Colon Carcinoma Metastatic in the Lung (tissue), 2 donors: ENCODE results near the genes THAP10 and ARIH1.

- PRO-cap, 2 experiments = no peak in any of the 2 experiments
Measured at GRCh38 chr15:70762330-70763054, 866 bp downstream of the UACA start.

- PRO-cap, 2 experiments = peak in 2 of 2 experiments; most common plus-strand start chr15:70892692 (in 2); most common minus-strand start chr15:70892380 (in 1)
Measured at GRCh38 chr15:70891899-70892962, at the start of gene THAP10. THAP10 (minus strand) TSS chr15:70892433.

DNA sequence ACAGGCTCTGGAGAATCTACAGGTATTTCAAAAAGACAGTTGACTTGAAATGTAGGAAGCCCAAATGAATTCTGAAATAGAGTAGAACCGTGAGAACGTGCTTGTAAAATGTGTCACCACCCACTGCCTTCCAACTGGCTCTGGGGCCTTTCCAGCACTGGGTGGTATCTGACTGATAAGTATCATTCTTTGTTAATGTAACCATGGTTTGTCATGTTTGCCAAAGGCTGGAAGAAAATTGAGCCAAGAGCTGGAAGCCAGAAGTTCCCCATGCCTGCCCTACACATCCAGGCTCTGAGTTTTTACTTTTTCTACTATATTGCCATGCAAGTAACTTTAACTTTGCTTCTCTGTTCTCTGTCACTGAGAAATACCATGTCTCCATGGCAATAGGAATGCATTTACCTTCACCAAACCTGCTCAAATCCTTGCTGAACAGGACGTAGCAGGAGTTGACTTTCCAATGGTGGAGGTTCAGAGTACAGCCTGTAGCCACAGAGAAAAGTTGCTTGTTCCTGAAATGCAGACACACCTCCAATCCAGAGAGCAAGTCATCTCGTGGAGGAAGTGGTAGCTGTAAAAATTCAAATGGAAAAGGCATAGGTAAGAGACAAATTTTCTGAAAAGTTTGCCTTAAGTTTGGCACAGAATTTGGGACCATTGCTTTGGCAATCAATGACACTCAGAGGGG is 35.7 kb upstream of the THSD4 start:
- PRO-cap, 2 experiments = peak in 1 of 2 experiments; most common plus-strand start position 223 of the sequence (in 1); most common minus-strand start position 422 of the sequence (in 1)

DNA sequence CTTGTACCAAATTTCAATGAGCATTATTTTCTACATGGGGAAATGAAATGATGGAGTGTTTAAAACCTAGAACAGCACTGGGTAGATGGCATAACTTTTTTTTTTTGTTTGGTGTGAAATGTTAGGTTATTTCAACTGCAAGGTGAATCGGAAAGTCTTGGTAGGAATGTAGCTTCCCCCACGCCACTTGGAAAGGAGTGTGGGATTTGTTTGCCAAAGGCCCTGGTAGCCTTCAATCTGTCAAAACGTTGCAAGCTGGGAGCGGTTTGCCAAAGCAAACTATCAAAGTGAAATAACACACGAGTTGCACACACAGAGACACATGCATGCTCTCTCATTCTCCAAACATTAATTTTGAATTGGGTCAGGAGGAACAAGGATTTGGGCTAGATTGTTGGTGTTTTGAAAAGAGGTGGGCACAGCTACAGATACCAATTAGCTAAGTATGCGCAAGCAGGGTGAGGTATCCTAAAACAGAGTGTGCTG is 34.7 kb downstream of the THSD4 start:
- PRO-cap, 2 experiments = no peak in any of the 2 experiments

- PRO-cap, 2 experiments = no peak in any of the 2 experiments
Measured at GRCh38 chr15:71508004-71508668, 302.2 kb upstream of the NR2E3 start.

- PRO-cap, 2 experiments = no peak in any of the 2 experiments
Measured at GRCh38 chr15:71526001-71526628, 284.2 kb upstream of the NR2E3 start.

- PRO-cap, 2 experiments = no peak in any of the 2 experiments
Measured at GRCh38 chr15:71596615-71597178, 213.7 kb upstream of the NR2E3 start.

- PRO-cap, 2 experiments = no peak in any of the 2 experiments
Measured at GRCh38 chr15:72196571-72197697, 653 bp downstream of the GRAMD2A start.

GRCh38 chr15:72208422-72209052 is 10.9 kb upstream of the GRAMD2A start:
- PRO-cap, 2 experiments = no peak in any of the 2 experiments

- PRO-cap, 2 experiments = no peak in any of the 2 experiments
Measured at GRCh38 chr15:72227931-72228061, 3.2 kb downstream of the PKM start.

DNA sequence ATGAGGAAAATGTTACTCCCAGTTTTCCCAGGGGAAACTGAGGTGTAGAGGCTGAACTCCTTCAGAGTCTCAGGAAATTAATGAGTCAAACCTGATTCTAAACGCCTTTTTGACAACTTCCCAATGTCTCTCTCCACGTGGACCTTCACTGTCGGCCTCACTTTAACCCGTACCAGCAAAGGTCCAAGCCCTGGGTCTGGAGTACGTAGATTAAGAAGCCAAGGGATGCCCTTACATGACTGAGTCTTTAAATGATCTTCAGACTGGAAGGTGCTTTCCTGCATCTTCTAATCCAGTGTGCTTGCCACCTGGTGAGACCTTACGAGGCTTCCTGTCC is 1.7 kb downstream of the PKM start:
- PRO-cap, 2 experiments = no peak in any of the 2 experiments

GRCh38 chr15:72473330-72474427 is at the start of gene ARIH1:
ARIH1 (plus strand) TSS chr15:72474330.
- PRO-cap, 2 experiments = peak in 2 of 2 experiments; most common plus-strand start chr15:72474366 (in 2); most common minus-strand start chr15:72474173 (in 1)

GRCh38 chr15:72476140-72476690 is 2.1 kb downstream of the ARIH1 start:
- PRO-cap, 2 experiments = no peak in any of the 2 experiments

GRCh38 chr15:72495390-72495530 is 21.1 kb downstream of the ARIH1 start:
- PRO-cap, 2 experiments = no peak in any of the 2 experiments

DNA sequence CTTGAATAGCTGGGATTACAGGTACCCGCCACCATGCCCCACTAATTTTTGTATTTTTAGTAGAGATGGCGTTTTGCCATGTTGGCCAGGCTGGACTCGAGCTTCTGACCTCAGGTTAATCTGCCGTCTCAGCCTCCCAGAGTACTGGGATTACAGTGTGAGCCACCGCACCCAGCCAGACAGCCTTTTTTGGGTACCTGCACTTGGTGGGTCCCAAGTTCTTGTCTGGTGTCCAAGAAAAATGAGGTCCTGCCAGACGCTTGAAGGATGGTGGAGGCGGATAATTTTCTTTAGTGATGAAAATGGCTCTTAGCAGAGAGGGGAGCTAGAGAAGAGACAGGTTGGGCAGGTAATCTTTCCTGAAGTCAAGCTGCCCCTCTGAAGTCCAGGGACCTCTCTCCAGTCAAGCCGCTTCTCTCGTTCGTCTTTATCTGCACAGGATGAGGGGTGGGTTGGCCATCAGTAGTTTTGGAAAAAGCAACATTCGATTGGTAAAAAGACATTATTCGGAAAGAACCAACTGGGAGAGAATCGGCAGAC is 30.1 kb downstream of the ARIH1 start:
- PRO-cap, 2 experiments = no peak in any of the 2 experiments

DNA sequence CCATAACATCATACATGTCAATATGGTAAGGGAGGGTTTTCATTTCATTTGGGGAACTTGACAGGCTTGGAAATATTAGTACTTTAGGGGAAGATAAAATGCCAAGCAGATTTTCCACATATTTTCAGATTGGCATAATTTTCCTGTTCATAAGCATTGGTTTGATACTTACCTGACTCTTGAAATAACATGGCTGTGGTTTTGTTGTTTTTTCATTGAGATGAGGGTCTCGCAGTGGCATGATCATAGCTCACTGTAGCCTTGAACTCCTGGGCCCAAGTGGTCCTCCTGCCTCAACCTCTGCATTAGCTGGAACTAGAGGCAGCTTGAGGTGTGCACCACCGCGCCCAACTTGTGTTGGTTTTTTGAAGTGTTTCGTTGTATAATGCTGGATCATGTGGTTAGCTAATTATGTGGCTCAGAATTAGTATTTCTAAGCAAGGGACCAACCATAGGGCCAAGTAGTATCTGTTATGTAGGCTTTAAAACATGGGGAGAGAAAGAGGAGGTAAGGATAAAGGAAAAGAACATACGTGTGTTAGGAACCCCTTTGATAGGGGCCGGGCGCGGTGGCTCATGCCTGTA is 78.7 kb upstream of the GOLGA6B start:
- PRO-cap, 2 experiments = no peak in any of the 2 experiments

DNA sequence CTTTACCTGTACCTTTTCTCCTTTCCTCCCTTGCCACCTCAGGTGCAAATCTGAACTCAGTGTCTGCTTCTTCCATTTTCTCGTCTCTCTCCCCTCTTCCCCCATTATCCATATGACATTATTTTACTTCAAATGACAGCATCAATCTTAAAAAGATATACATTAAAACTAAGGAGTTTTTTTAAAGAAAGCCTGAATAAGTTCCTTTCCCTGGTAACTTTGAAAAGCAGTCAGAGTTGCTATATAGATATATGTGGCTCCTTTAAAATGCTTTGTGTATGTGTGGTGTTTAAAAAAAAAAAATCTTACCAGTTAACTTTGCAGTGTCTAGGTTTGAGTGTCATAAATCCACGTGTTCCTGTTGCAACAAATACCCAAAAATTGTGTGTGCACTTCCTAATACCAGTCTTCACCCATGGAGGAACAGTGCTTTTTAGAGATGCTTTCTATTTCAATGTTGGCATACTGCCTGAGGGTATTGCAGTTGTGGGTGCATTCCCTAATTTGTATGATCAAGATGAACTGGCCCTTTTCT is 69.2 kb upstream of the GOLGA6B start:
- PRO-cap, 2 experiments = no peak in any of the 2 experiments

DNA sequence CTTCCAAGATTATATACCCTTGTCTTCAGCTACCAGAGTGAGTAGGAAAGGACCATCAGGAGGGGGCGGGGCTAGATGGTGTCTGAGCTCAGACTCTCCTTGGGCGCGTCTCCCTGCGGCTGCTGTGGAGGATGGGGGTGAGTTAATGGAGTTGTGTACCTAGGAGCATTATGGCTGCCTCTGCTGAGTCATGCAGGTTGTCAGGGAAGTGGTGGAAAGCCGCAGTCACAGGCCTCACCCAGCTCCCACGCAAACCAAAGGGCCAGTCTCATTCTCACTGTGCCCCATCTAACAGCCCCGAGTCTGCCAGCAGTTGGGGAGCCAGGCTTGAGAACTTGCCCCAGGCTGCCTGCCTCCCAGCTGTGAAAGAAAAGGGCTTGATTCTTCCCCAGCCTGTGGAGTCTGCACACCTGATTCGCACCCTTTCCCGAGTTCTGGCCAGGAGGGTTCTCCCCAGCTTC is 143.4 kb downstream of the HCN4 start:
- PRO-cap, 2 experiments = no peak in any of the 2 experiments

DNA sequence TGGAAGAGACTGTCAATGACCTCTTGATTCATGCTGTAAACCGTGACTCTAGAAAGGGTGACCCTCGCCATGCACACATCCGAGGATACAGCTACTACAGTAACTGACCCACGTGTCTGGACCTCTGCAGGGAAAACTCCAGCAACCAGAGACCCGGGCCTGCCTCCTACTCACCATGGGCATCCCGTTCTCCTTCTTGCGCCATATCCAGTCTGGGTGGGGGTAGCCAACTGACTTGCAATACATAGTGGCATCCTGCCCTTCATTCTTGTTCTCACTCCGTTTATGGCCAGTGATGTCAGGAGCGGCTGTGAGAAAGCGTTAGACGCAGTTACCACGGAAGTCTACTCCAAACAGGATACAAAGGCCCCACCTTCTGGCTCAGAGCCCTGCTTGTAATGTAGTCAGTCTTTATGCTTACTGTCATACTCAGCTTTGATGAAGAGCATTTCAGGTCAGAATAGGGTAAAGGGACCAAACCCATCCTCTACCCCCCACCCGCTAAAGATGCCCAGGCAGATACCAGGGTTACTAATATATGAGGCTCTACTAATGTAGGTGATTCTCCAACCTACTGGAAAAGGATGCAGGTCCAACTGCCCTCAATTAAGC is 59.6 kb downstream of the NPTN start:
- PRO-cap, 2 experiments = no peak in any of the 2 experiments

DNA sequence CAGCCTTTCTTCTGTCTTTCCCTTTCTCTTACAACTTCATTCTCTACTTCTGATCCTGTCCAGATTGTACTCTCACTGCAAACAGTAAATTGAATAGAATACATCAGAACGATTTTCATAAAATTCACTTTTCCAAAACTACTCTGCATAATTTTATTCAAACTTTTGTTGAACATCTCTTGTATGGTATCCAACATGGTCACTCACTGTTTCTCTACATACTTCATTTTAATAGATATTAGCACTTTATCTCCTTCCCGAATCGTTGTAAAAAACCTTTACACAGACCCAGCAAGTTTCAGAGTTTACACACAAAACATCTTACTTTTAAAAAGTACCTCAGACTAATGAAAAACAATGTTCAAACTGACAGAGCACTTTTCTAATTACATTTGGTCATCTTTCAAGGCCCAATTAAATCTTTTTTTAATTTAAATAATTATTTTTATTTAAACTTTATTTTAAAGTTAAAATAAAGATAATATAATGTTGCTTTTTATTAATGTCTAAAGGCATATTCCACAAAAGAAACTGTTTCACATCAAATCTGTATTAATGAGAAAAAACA is 4.8 kb downstream of the NPTN start:
- PRO-cap, 2 experiments = no peak in any of the 2 experiments